Neural cell (in vitro differentiated cells): ENCODE measurements around a stretch of chr3.

DNA sequence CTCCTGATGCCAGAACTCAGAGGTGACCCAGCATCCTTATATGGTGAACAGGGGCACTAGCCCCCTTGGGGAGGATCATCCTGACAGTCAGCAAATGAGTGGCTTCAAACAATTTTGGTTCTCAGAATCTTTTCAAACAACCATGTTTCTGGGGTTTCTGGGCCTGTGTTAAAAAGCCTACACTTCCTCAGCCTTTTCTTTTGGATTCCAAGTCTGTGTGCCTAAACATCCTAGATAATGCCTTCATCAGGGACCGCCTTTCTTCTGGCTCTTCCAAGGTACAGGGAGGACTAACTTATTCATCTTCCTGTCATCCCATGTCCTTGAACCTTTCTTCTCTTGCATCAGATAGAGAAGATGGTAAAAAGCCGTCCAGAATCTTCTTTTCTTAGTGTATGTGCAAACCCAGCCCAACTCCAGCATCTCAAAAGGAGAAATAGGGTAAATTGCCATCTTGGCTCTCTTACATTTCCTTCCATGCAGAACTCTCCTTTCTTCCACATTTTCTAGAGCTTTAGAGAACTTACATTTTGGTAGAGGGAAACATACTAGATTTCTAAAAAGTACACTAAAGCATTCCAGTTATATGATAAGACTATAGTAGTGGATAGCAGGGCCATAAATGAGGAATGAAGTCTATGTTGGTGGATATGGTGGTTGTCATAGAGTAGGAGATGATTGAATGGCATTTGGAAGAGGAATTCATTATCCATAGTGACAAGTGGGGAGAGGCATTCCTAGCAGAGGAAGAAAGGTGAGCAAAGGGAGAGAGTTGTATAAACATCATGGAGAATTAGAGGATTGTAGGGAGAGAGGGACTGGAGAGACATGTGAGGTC, 19.2 kb downstream of the KALRN start:
- RAMPAGE, long total RNA, result no peak

DNA sequence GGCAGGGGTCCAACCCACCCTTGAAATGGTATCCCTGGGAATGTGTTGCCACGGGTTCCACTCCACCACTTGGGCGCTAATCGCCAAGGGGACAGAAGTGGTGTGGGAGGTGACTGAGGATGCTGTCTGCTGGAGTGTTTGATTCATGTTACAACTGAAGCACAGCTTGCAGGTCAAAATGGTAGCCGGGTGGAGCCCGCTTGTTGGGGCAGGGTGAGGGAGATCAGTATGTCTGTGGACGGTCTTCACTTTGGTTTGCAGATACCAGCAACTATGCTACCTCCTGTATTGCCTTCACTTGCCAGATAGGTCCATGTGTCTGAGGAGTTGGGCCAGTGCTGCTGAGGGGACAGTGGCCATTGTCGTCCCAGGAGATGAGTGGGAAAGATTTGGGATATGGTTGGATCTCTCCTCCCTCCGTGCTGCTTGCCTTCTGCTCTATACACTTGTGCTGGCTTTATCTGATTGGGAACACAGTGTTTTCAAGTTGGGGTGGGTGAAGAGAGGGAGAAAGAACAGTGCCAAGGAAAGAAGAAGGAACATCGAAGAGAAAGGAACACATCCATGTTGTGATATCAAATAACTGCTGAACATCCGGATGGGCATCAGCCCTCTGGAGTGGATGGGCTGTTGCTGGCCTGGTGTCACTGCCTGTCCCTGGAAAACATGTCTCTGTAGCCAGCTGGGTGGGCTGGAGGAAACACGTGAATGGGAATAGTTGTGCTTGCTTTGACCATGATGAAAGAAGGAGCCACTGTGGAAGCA, 58.0 kb downstream of the KALRN start:
- RAMPAGE, long total RNA, result no peak

GRCh38 chr3:124268902-124269390, 235.8 kb downstream of the KALRN start:
- RAMPAGE, long total RNA, result no peak

- RAMPAGE, long total RNA, result no peak
Observed at GRCh38 chr3:124490922-124491539, 239.2 kb upstream of the UMPS start.

DNA sequence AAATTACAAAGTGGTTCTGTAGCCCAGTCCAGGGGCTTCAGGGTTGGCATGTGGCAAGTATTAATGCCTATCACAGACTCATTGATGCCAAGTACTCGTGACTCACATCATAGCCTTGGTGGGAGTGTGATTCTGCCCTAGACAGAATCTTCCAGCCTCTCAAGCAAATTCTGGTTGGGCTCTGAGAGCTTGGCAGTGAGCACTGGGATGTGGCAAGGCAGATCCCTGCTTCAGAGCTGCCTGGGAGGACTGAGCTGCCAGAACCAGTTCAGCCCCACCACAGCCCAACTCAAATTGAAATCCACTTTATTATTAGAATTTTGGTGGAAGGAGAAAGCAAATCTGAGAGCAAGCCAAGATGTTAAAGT, 225.7 kb upstream of the UMPS start:
- RAMPAGE, long total RNA, result no peak

GRCh38 chr3:124664577-124665276, 65.5 kb upstream of the UMPS start:
- RAMPAGE, long total RNA, result no peak

DNA sequence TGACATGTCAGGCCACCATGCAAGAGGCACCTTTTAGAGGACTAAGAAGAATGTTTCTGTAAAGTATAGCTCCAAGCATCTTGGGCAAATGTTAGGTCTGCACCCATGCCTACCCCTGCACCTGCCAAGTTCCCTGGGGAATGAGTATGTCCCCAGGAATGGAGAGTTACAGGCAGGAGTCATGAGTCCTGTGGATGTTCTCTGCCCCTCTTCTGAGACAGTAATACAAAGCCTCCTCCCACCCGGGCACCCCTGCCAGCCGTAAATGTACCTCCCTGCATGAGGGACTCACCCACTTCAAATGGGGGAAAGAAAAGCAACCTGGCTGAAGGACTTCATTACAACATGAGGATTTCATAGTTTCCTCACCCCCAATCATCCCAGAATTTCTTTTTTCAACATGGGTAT, 30.1 kb upstream of the UMPS start:
- RAMPAGE, long total RNA, result no peak

DNA sequence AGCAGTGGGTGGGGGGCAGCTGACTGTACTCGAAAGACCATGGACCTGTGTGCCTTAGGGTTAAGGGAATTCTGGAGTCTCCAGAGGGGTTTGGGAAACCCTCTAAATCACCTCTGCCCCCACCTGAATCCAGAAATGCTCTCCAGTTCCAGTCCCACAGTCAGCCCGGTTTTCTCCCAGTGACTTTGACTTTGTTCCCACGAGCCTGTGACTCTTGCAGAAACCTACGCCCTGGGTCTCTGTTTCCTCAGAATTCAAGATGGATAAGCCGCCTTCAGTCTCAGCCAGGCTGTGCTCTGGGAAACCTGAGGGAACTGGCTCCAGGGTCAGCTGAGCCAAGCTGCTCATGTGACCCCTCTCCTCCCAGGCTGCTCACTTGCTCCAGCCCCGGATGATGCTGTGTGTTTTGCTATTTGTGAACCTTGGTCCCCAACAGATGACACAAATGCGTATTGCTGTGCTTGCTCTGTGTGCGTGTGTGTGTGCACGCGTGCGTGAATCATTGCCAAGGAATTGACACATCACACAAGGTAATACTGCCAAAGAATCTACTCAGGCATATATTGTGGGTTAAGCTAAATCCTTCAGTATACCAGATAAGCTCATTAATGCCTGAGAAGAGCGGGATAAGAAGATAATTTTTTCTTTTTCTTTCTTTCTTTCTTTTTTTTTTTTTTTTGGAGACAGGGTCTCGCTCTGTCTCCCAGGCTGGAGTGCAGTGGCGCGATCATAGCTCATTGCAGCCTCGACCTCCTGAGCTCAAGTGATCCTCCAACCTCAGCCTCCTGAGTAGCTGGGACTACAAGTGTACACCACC, 29.3 kb upstream of the UMPS start:
- RAMPAGE, long total RNA, result no peak

DNA sequence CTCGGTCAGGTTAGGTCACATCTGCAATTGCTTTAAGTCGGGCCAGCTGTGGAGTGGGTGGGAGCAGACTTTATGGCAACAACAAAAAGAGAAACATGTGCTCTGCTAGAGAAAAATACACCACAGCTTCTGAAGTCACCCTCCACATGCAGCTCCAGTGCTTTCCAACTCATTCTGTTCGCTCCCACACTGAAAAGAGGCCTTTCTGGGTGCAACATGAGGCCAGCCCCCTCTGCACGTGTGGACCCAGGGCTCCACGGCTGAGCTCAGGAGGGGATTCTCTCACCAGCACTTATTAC, 74.9 kb downstream of the ITGB5 start:
- RAMPAGE, long total RNA, result no peak

- RAMPAGE, long total RNA, result no peak
Observed at GRCh38 chr3:124816267-124816822, 70.8 kb downstream of the ITGB5 start.

GRCh38 chr3:124834513-124835721, 52.2 kb downstream of the ITGB5 start:
- RAMPAGE, long total RNA, result no peak

- RAMPAGE, long total RNA, result no peak
Observed at GRCh38 chr3:124837543-124838383, 49.4 kb downstream of the ITGB5 start.

- RAMPAGE, long total RNA, result no peak
Observed at GRCh38 chr3:124985301-124985790, 50.8 kb upstream of the MUC13 start.

DNA sequence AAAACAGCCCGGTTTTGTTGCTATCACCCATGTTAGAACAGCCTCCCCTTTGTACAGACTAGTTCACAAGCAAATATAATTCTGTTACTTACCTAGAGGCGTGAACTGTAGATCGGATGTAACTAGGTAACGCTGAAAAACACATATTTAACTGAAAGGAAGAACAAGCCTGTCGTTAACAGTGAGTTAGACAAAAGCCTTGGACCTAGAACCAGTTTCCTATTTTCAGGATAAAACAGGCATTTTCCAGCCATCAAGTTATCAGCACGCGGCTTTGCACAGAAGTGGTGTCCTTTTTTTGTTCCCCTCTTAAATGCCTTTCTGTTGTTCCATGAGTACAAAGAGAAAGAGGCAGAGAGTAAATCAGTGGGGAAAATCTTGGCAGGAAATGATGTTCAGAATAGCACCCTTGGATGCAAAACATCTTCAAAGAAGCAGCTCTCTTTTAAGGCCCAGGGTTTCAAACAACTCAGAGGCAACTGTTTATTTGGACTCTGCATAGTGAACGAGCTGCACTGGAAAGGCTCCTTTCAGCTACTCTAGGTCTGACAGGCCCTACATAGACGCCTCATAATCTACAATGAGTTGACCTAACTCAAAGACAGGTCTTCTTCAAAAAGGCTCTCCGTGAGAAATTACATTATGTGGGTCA, 53.5 kb downstream of the HEG1 start:
- RAMPAGE, long total RNA, result no peak

DNA sequence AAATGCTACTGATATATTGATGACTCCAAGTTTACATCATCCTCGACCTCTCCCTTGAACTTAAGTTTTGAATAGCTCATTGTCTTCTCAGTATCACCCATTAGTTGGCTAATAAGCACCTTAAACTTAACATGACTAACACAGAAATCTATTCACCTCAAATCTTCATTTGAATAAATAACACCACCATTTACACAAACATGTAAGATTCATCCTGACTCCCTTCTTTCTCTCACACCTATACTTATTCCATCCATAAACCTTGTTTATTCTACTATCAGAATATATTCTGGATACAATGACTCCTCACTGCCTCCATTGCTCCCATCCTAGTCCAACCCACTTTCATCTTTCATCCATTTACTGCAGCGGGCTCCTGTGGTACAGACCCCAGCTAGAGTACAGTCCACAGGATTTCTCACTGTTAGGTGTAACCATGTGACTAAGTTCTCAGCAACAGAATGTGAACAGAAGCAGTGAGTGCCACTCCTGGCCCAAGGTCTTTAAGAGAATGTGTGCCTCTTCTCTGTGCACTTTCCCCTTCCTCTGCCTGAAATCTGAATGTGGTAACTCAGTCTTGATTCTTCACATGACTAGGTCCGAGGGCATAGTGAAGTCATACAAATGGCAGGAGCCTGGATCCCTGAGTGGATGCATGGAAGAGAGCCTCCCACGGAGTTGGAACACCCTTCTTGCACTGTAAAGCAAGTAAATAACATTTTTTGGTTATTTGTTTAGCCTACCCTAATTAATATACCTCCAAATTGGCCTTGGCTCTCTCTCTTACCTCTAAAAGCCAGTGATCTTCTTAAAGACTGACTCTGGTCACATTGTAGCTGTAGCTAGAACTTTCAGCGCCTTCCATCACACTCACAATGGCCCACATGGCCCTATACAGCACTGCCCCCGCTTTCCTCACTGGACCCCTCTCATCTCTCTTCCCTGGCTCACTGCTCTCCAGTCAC, 39.6 kb upstream of the HEG1 start:
- RAMPAGE, long total RNA, result no peak

DNA sequence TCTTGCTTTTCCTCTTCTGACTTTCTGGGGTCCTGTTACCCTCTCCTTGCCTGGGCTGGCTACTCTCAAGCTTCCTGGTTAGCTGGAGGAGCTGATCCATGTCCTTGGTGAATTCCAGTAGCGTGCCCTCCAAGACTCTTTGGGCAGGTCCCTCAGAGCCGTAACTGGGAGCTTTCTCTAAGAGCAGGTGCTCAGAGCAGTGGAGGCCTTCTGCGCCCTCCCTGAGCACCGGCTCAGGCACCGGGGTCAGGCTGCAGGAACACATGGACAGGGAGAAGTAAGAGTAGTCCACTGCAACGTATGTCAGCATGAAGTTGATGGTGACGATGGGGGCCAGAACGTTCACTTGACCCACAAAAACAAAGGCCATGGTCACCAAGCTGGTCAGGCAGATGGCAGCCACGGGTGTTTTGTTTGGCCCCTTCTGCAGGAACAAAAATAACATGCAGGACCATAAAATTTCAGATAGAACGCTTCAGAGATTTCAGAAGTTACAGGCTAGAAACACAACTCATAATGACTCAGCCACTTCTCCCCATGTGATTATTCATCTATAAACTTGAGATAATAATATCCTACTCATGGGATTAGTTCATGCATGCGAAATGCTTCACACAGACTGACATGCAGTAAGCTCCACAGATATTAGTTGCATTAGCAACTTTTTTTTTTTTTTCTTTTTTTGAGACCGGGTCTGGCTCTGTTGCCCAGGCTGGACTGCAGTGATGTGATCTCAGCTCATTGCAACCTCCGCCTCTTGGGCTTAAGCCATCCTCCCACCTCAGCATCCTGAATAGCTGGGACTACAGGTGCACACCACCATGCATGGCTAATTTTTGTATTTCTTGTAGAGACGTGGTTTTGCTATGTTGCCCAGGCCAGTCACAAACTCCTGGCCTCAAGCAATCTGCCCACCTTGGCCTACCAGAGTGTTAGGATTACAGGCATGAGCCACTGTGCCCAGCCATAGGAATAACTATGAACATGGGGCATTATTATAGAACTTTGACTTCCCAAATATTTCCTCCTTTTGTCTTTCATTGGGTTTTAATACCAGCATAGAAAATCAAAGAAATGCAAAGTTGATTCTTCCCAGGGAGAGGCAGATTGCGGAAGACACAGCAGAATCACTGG, 52.3 kb upstream of the HEG1 start:
- RAMPAGE, long total RNA, result no peak

- RAMPAGE, long total RNA, result no peak
Observed at GRCh38 chr3:125116662-125117219, 60.9 kb upstream of the HEG1 start.

DNA sequence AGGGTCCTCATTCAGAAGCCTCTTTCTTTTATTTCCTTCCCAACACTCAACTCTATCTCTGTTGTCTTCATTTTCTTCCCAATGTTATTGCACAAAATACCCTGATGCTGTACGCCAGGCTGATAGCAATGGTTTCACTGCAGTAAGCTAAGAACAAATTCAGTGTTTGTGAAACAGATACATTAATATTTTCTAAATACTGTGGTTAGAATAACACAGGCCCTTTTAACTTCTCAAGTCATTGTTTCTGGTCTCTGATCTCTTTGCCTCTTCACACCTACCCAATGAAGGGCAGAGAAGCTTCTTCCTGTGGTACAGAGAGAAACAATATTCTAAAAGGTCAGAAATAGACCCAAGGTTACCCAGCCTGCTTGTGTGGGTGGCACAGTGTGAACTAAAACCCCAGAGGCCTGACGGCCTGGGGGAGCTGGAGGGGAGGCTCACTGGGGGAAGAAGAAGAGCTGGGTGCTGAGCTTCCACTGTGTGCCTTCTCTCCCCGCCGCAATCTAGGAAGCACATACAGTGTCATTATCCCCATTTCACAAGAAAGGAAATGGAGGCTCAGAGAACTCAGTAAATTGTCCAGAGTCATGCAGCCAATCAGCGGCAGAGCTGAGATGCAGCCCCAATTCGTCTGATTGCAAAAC, 63.9 kb upstream of the HEG1 start:
- RAMPAGE, long total RNA, result no peak

DNA sequence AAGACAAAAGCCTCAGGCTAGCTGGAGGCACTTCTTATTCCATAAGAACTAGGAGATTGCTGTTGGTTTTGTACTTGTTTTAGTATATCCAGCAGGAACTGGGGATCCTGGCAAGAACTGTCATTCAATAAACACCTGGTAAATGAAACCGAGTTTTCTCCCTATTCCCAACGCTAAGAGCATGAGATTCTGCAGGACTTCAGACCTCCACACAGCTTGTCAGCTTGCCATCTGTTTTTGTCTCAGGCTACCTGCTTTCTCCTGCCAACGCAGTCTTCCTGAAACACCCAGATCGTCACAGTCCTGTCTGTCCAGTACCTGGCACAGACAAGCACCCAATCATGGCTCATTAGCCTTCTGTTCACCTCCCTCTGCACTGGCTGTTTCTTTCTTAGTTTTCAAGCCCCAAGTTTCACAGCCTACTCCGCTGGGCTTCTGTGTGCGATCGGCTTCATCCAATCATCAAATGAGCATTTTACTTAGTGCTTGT, 5.1 kb downstream of the SLC12A8 start:
- RAMPAGE, long total RNA, result no peak

DNA sequence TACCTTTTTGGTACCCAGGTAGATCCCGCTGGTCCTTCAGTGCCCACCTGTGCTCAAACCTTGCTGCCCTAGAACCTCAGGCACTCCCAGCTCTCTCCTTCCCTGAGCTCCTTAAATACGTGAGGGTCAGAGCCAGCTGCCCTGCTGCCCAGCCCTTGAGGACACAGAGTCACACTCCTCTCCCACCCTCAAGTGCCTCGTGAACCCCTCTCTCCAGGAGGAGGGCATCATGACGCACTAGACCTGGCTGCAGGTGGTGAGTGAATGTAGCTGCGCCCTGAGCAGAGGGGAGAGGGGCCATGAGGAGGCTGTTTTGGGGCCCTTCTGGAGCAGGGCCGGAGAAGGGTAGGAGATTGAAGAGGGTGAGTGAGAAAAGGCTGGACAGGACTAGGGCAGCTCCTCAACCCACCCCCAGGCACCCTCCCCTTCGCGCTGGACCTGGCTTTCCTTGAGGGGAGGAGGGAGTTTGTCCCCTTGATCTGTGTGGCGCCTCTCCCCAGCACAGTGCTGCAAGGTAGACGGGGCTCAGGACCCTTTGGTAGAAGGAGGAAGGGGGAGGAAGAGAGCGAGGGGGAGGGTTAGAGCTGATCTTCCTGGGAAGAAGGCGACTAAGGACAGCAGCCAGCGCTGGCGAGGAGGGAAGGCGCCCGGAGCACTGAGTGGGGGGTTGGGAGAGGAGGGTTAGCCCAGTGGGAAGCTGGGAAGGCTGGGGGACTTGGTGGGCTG, 837 bp downstream of the SLC12A8 start:
- RAMPAGE, long total RNA, result no peak